Measurements from ENCODE around the genes CRYBB3 and ASPHD2.

- RRBS, result no CpG with 5 or more reads among the region's 7 CpGs
Measured at GRCh38 chr22:24816623-24817143, 10.7 kb downstream of the SGSM1 start.

DNA sequence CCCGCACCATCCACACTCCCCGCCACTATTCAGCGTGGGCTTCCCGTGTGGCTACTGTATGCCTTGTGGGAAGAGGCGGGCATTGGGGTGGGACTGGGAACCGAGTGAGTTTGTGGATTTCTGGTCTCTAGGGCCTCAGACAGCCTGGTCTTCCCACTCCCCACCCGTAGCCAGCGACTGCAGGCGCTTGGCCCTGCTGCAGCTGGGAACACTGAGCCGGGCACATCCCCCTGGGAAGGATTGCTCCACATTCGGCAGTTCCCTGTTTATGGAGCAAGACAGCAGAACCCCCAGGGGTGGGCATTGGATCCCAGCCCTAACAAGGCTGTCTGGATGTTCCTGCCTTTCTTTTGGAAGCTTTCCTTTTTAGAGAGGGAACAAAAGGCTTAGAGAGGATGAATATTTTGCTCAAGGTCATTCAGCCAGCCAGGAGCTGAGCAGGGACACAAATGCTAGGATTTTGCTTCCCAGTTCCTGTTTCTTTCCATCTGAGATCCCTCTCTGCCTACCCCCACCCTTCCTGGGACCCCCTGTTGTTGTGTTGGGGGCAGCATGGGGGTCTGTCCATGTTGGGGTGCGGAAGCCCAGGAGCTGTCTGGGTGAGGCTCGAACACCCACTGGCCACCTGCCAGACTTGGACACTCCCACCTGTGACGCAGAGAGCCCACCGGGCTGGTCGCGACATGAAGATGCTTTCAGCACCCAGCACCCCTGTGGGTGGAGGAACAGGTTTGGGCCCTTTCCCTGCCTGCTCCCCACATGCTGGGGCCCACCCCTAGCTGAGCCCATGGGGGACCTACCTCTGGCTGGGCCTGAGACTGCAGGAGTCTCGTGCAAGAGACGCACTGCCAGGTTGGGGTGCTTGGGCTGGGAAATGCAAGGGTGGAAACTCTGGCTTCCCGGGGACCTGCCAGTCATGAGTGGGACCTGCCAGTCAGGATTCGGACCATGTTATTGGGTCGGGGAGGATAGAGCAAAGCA lies 23.7 kb downstream of the KIAA1671 start:
- RRBS, result no CpG with 5 or more reads among the region's 22 CpGs

- RRBS, result no CpG with 5 or more reads among the region's 7 CpGs
Measured at GRCh38 chr22:25006452-25007092, 54.1 kb downstream of the KIAA1671 start.

DNA sequence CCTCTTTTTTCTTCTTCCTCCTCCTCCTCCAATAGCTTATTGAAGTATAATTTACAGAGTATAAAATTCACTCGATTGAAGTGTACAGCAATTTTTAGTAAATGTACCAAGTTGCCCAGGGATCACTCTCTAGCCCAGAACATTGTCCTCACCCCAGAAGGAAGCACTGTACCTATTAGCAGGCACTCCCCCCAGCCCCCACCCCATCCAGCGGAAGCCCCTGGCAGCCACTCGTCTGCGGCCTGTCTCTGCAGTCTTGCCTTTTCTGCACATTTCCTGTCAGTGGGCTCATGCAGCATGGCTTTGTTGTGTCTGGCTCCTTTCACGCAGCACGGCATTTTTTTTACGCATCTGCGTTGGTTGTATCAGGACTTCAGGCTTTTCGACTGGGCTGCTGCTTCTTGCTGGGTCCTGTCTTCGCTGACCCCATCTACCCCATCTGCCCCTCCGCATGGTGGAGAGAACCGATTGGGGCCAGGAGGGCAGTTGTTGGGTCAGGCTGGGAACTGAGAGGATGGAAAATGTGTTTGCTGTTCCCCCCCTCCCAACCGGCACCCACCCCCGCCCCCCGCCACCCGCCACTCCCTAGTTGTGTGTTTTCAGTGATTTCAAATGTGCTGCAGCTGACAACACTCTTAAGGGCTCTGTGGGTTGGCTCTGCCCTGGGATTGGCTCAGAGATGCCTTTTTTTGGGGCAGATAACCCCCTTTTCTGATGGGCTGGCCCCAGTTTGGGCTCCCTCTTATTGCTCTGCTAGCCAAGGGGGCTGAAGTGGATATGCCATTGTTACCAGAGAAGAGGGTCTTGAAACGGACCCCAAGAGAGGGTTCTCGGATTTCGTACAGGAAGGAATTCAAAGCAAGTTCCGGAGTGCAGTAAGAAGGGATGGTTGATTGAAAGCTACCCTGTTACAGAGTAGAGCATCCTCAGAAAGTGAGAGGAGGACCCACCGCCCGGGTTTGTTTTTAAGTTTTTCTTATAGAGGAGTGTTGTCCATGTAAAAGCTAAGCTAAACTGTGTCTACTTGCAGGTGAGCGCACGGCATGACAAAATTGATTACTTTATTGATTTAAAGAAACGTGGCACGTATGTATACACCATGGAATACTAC lies 110.1 kb downstream of the KIAA1671 start:
- RRBS, result 89% methylated on average over 3 of the region's 26 CpGs

- RRBS, result no CpG with 5 or more reads among the region's 9 CpGs
Measured at GRCh38 chr22:25096385-25096727, 103.3 kb upstream of the CRYBB3 start.

GRCh38 chr22:25138723-25139263 lies 60.9 kb upstream of the CRYBB3 start:
- RRBS, result no CpG with 5 or more reads among the region's 2 CpGs

- RRBS, result no CpG with 5 or more reads among the region's 20 CpGs
Measured at GRCh38 chr22:25199601-25200309, at the start of gene CRYBB3. Gene CRYBB3 (plus strand): TSS chr22:25199858.

GRCh38 chr22:25349880-25350426 lies 130.5 kb downstream of the CRYBB2 start:
- RRBS, result no CpG with 5 or more reads among the region's 5 CpGs

GRCh38 chr22:25749219-25750209 lies 7.5 kb downstream of the MYO18B start:
- RRBS, result no CpG with 5 or more reads among the region's 11 CpGs

- RRBS, result 2% methylated on average over 76 of the region's 125 CpGs
Measured at GRCh38 chr22:26428741-26429788, at the start of gene ASPHD2. Gene ASPHD2 (plus strand): TSS chr22:26429260.

DNA sequence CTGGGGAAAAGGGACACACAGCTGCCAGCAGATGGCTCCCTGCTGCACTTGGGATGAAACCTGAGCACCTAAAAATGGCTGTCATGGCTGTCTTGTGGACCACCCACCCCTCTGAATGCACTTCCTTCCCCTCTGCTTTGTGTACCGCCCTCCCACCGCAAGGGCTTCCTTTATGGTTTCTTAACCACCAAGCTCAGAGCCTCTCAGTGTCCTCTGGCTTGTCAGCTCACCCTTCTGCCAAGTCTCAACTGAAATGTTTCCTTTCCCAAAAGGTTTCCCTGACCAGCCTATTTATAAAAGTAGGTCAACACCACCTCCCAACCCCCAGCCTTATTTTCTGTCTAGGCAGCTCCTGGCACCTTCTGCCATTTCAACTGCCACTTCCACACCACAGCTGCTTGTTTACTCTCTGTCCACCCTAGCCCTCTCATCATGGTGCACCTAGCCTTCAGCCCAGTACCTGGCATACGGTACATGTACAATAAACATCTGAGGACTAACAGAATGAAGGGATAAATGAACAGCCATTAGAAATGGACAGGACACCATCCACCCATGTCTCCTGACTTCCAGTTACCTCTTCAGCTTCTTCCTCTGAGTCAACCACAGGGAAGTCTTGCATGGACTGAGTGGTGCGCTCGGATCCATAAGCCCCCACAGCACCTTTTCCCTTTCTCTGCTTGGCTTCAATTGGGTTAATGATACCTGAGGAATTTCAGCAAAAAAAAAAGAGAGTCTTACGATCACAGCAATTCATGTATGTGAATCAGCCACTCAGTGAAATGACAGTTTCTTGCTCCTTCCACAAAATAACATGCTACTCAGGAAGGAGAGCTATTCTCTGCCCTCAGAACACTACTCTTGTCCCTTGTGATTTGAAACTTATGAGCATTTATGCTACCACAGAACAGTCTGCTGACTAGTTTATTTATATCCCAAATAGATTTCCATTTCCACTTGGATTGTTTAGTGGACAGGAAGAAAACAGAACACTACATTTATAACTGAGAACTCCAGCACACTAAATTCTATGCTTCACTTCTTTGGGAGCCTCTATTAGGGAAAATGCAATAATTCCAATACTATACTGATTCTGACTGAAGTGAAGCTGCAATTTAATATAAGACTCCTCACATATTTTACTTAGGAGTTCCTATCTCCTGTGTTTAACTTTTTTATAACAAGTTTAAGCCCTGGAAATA lies 8.8 kb downstream of the TFIP11 start:
- RRBS, result no CpG with 5 or more reads among the region's 6 CpGs

- RRBS, result no CpG with 5 or more reads among the region's 12 CpGs
Measured at GRCh38 chr22:26536012-26536775, 23.9 kb upstream of the TFIP11 start.

GRCh38 chr22:26556938-26557746 lies 32.8 kb downstream of the TPST2 start:
- RRBS, result no CpG with 5 or more reads among the region's 8 CpGs

DNA sequence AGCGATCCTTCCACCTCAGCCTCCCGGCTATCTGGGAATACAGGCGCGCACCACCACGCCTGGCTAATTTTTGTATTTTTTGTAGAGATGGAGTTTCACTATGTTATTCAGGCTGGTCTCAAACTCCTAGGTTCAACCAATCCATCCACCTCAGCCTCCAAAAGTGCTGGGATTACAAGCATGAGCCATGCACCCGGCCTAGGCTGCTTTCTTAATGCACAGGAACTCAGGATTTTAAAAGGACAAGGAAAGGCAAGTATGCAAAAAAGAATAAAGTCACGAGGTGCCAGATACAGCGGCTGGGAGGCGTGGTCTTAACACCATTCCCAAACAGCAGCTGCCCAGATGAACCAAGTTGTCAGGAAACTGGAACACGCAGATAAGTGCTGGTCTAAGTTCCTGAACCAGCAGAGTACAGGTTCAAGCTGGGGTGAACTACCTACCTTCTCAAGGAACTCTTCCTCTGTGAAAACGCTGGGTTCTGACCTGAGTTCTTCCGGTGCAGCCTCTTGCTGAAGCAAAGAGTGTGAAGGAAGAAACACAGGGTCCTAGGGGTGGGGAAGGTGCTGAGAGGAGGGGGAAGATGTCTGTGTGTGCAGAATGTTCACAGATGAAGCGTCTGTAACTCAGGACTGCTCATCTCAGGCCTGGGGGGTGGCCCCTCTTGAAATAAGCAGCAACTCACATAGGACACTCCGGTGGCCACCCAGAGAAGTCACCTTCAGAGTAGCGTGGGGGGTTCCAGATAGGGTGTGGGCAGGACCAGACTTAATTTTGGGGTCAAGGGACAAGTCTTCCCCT lies 3.4 kb downstream of the TPST2 start:
- RRBS, result no CpG with 5 or more reads among the region's 15 CpGs

DNA sequence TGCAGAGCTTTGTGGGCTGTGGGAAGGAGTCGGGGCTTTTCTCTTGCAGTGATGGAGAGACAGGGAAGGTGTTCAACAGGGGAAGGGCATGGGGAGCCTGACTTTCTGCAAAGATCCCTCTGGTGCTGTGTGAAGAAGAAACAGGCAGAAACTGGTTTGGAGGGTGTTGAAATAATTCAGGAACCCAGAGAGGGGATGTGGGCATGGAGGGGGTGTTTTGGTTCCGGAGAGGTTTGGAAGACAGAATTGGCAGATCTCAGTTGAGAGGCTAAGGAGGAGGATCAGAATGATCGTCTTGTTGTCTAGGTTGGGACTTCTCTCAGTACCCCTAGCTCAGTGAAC lies 2.7 kb upstream of the TPST2 start:
- RRBS, result no CpG with 5 or more reads among the region's 3 CpGs

- RRBS, result no CpG with 5 or more reads among the region's 12 CpGs
Measured at GRCh38 chr22:26642601-26643542, 21.1 kb downstream of the CRYBA4 start.

DNA sequence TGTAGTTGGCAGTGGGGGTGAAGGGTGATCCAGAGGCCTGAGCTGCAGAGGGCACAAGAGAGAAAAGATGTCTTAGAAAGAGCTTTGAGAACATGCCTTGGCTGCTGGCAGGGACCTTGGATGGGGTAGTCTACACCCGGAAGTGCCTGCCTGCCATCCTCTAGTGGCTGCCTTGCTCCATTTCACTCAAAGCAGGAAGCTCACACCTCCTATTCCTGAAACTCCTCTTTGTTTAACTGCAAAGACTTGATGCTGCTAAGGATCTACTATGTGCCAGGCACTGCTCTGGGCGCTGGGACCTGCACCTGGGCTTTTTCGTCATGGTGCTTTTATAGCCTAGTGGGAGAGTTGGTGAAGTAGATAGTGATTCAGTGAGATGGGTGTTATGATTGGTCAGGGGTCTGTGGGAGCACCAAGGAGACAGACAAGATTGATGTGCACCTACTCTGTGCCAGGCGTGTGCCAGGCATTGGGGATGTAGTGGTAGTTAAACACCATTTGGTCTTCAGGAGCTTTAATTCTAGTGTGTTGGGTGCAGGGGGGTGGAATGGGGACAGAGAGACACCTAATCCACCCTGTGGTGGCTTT lies 52.9 kb downstream of the CRYBA4 start:
- RRBS, result no CpG with 5 or more reads among the region's 4 CpGs

DNA sequence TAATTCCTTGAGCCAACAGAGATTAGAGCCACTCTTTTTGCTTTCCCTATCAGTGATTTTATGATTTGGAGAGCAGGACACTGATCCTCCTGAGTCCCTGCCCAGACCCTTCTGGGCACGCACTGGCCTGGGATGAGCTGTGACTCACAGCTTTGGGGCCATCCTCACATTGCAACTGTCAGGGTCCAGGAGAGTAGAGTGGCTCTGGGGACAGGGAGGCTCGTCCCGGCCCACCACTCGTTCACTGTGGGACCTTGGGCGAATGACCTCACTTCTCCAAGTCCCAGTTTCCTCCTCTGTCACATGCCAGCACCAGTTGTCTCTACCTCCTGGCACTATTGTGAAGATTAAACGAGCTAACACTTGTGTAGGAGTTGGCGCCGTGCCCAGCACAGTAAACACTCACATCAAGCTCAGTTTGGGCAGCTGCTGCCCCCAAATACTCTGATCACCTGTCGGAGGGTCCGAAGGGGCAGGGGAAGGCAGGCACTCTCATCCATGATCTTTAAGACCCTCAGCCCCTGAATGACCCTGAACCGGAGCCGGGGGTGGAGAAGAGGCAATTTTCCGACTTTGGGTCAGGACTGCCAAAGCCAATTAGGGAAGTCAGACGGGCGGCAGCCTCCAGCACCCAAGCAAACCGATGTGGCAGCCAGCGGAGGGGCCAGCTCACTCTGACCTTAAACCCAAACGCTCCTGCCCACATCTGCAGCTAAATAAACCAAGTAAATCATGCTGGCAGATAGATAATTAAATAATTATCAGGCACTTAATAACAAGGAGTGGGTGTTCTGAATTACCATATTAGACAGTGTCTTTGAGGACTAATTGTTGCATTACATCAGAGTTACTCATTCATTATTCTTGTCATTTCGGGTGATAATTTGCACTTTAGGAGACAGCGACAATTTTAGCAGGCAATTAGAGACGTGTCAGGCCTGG lies 270.9 kb downstream of the CRYBA4 start:
- RRBS, result no CpG with 5 or more reads among the region's 21 CpGs

GRCh38 chr22:26902602-26903185 lies 280.9 kb downstream of the CRYBA4 start:
- RRBS, result no CpG with 5 or more reads among the region's 12 CpGs

Measured in choroid plexus epithelial cell (primary cell).